Camera-type eye (tissue), 1 donor: ENCODE measurements around a stretch of chr3.

DNA sequence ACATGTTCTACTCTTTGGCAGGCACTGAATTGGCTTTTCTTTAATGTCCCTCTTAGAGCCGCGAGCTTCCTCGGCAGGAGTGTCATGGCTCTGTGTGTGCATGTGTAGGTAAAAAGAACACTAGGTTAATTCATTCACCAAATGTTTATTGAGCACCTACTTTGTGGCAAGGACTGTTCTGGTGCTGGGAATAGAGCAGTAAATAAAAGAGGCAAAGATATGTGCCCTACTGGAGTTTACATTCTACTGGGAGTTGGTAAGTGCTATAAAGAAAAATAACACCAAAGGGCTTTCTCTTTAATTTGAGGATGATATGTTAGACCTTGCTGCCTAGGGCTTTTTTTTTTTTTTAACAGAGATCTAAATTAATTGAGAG, 106.5 kb downstream of the MITF start:
- RAMPAGE, long total RNA, result no peak

- RAMPAGE, long total RNA, result no peak
Observed at GRCh38 chr3:70984161-70984980, 599.2 kb downstream of the FOXP1 start.

GRCh38 chr3:71055578-71056200, 527.8 kb downstream of the FOXP1 start:
- RAMPAGE, long total RNA, result no peak

DNA sequence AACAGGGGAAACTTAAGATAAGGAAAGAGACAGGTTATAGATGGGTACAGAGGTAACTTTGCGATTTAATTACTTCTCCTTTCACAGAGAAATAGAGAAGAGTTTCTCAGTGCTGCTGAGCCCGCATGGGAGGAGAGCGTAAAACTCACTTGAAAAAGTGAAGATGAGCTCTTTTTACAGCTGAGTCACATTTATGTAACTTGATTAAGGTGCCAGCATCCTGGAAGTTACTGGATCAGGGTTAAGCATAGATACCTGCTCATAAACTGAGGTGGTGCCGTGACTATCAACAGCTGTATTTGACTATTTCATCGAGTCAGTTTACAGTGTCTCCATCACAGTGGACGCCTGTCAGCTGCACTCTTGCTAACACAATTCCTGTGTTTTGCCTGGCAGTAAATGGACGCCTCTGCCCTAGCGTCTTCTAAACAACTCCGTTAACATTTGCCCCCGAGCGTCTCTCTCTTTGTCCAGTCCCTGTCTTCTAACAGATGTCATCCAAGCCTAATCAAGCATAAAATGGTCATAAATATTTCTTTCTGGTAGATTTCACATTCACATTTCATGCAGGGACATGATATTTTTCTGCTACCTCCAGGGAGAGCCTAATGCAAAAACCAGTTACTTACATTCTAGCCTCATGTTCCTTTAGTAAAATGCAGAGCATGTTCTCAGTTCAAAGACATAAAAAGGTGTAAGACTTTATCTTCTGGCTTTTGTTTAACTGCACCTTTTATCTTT, 414.5 kb downstream of the FOXP1 start:
- RAMPAGE, long total RNA, result no peak

- RAMPAGE, long total RNA, result no peak
Observed at GRCh38 chr3:71227312-71227854, 356.1 kb downstream of the FOXP1 start.

DNA sequence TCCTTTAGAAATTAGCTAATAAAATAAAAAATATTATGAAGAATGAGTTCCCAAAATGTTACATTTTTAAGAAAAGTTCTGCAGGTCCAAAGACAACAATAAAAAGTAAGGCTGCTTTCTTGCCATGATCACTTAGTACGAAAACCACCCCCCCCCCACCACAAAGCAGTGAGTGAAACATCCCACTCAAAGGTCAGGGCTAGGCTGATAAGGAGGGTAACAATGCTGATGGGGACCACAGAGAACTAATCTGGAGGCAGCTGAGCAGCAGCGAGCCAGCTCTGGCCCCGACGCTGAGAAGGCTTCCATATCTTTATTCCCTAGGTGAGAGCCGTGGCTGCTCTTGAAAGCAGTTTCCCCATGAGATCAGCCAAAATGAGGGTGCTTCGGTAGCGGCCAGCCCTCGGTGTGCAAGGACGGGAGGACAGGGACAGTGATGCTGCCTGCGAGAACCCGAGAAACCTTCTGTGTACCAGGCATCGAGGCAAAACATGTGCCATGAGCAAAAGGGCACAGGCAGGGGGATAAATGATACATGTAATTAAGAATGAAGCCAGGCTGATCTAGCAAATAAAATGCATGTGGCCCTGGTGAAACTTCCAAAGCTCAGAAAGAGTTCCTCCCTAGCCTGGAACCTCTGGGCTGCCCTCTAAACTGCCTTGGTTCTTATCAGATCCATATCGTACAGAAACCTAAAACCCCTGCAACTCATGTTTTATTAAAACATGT, 337.5 kb downstream of the FOXP1 start:
- RAMPAGE, long total RNA, result no peak

- RAMPAGE, long total RNA, result no peak
Observed at GRCh38 chr3:71249096-71249634, 334.4 kb downstream of the FOXP1 start.

DNA sequence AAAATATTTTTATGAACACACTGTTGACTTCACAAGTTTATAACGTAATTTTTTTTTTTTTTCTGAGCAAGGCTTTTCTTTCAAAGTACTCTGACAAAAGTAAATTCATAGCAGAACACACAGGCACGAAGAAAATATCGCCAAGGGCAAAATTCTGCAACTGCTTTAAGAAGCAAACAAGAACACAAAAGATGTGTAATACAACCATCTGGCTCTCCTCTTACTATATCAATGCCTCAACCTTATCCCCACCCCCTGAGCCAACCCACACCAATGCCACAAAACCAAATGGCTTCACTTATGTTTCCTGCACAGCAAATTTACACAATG, 274.2 kb downstream of the FOXP1 start:
- RAMPAGE, long total RNA, result no peak

DNA sequence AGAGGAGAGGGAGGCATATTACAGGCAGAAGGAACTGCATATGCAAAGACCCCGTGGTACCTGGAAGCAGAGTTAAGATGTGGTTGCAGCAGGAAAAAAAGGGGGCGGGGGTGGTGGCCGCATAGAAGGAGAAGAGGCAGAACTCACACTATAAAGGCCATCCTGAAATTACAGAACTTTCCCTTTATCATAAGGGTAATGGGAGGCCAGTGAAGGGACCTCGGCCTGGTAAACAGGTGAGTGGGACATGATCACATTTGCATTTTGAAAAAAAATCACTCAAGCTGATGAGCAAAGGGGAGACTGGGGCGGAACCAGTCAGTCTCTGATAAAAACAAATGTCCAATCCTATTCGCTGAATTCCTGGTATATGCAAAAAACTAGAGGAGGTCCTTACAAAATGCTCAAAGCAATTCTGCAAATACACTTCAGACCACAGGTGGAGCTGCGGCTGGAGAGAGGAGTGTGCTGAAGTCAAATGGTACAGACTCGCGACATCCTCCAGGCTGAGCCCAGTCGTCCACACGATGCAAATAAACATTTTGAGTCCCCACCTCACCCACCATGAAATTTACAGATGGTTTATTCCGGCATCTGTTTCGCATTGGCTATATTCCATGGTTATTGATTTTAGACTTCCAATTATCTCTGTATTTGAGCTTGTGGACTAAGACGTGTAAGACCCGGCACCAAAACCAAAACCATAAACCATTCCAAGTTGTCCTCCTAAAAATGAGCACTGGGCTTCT, 166.7 kb downstream of the FOXP1 start:
- RAMPAGE, long total RNA, result no peak

- RAMPAGE, long total RNA, result no peak
Observed at GRCh38 chr3:71466468-71466819, 117.1 kb downstream of the FOXP1 start.

GRCh38 chr3:71490456-71491241, 92.9 kb downstream of the FOXP1 start:
- RAMPAGE, long total RNA, result no peak

GRCh38 chr3:71577799-71579039, 5.3 kb downstream of the FOXP1 start:
- RAMPAGE, long total RNA, result no peak

DNA sequence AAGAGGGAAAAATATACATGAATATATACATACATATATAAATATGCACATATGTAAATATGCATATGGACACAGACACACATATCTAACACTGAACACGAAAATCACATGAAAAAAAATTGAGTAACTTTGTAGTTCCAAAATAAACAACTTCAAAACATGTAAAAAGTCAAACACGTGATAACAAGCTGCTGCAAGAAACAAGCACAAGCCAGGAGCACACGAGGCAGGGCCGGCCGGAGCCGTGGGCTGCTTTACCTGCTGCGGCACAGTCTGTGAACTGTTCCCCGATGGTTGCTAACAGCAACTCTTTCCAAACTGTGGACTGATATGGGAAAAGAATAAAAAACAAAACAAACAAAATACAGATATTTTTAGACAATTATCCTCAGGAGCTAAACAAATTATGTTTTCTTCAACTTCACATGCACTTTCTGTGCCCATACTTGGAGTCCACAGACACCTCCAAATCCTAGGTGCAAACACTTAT, 31.5 kb downstream of the EIF4E3 start:
- RAMPAGE, long total RNA, result no peak

GRCh38 chr3:71694907-71695555, 30.2 kb downstream of the EIF4E3 start:
- RAMPAGE, long total RNA, result no peak

DNA sequence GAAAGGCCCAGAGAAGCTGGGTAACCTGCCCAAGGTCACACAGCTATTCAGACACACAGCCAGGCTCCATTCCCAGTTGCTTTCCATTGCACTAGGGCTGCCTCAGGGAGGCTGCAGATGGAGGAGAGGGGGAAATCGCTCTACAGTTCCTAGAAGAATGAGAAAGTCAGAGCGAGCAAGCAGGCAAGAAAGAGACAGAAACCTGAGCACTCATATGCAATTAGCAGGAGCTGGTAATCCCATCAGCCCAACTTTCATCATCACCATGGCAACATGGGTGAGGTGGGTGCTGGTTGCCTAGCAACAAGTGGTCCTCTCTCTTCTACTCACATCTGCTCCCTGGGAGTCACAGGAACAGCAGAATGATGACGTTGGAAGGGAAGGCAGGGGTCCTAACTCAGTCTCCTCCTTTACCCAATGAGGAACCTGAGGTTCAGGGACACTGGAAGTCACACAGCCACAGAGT, 3.7 kb upstream of the EIF4E3 start:
- RAMPAGE, long total RNA, result no peak

DNA sequence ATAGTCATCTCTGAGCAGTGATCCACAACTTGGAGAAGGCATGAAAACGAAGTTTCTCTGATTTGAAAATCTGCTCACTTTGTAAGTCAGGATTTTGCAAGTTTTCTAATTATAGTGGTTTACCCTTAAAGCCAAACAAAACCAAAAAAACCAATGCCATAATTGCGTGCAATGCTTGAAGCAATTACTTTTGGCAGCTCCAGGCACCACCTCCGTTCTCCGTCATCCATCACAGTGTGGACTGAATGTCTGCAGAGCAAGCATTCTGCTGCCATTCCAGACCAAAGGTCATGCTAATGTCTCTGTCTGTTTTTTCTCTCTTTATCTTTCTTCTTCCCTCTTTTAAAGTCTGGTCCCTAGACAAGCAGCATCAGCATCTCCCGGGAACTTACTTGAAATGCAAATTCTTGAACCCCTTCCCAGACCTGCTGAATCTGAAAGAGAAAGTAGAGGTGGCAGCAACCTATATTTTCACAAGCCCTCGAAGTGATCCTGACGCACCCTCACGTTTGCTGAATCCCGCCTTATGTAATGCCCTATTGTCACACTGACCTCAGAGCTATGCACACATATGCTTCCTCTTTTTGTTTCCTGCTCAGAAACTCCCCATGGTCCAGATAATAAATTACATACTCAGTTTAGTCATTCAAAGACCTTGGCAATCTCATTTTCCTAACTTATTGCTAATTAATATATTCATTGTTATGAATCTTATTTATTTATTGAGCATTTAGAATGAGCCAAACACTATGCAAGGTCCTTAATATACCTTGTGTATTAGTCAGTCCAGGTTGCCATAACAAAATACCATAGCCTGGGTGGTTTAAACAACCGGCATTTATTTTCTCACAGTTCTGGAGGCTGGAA, 297.3 kb upstream of the PROK2 start:
- RAMPAGE, long total RNA, result no peak

GRCh38 chr3:72316690-72317348, 531.4 kb downstream of the SHQ1 start:
- RAMPAGE, long total RNA, result no peak

DNA sequence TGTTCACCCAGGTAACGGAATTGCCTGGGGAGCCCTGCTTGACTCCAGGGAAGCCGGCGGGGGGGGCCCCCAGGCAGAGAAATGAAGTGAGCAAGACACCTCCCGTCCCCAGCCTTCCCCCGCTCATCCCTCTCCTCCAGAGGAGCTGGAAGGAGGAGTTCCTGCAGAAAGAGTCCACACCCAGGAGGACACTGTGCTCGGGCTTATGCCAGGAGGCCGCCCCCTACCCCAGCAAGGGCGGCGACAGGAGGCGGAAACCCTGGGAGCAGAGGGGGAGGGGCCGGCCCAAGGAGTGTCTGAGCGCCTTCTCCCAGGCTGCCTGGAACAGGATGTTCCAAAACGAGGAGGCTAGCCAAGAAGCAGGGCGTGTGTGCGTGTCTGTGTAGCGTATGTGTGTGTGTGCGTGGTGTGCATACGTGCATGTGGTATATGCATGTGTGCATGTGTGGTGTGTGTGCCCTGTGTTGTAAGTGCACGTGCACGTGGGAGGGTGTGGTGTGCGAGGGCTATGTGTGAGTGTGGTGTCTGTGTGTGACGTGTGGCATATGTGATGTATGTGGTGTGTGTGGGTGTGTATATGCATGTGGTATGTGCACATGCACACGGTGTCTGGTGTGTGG, 511.3 kb downstream of the SHQ1 start:
- RAMPAGE, long total RNA, result no peak

- RAMPAGE, long total RNA, result no peak
Observed at GRCh38 chr3:72738283-72739467, 109.6 kb downstream of the SHQ1 start.

- RAMPAGE, long total RNA, result no peak
Observed at GRCh38 chr3:72947186-72947518, 49.5 kb upstream of the PPP4R2 start.